Natural killer cell (primary cell): Measurements from ENCODE around the gene ATF7IP2.

DNA sequence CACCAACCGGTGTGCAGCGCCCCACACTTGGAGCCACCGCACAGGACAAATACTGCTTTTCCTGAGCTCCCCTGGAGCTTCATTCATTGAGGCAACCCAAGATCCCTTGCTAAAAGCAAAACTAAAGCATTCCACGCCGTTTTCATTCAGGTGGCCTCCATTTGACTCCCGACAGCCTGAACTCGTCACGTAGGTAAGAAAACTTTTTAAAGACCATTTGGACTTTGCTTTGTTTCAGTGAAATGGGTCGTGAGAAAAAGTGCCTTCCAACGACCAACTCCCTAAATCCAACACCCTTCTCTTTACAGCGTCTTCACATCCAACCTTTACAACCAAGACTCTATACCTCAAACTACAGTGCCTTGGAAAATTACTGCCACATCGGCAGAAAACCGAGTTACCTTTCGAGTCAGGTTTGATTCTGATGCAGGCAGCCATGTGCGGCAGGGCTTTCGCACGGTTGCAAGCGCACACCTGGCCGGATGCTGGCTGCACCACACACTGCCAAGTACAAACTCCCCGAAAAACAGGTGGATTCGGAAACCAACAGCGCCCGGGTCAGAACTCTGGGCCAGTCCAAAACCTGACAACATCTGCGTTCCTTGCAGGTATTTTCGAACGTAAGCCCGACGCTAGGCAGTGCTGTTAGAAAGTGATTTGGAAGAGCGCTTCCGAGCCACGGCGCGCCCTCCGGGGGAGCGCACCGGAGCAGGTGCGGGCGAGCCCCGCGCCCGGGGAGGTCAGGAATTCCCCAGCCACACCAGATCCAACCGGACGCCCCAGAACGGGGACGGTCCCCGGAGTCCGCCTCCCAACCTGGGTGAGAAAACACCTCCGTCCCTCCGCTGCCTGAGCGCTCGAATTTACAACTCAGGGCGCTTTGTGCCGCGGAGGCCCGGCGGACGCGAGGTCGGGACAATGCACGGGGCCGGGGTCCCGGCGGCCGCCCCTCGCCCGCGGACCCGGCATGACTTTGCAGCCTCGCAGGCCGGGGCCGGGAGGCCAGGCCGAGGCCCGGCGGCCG is 1.3 kb downstream of the USP7 start:
- PRO-cap, result bidirectional peak, plus-strand start at position 561 of the sequence, minus-strand start at position 288 of the sequence; unidirectional peak, plus-strand start at position 803 of the sequence

DNA sequence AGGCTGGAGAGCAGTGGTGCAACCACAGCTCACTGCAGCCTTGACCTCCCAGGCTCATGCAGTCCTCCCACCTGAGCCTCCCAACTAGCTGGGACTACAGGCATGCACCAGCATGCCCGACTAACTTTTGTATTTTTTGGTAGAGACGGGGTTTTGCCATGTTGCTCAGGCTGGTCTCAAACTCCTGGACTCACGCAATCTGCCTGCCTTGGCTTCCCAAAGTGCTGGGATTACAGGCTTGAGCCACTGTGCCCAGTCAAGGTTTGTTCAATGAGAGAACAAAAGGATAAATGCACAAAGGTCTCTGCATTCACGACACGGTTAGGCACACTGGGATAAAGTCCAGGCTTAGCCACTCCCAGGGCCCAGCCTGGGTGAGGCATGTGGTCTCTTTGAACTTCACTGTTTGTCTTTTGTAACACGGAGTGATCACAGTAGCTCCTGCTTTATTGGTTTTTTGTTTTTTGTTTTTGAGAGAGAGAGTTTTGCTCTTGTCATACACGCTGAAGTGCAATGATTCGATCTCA is 23.6 kb upstream of the USP7 start:
- PRO-cap, result no peak

- PRO-cap, result no peak
Measured at GRCh38 chr16:8989052-8989469, 25.4 kb upstream of the USP7 start.

DNA sequence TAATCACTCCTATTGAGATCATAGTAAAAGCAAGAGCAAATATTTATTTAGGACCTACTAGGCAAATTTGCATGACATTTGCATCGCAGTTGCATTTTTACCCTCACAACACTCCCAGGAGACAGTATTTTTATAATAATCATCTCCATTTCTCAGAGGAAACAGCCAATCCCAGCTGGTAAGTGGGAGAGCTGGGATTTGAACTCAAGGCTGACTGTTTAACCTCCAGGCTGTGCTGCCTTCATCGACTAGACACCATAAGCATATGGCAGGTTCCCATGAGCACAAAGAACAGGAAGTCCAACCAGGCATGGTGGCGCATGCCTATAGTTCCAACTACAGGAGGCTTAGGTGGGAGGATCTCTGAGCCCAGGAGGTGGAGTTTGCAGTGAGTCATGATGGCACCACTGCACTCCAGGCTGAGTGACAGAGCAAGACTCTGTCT is 28.1 kb upstream of the USP7 start:
- PRO-cap, result no peak

DNA sequence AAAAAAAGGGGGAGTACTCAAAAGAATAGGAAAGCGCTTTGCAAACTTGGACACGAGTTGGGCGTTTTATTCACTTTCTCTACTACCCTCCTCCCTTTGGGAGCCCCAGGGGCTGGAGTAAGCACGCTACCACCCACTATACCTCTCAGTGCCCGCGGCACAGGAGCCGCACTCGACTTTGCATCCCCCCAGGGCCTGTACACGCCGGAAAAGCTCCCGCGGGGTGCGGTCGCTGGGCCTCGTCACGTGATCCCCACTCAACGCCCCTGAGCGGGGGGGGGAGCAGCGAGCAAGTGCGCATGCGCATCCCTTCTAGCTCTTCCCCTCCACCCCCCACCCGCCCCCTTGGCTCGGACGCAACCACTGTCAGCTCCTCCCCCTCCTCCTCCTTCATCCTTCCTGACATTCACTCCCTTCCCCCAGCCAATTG is 444 bp upstream of the HAPSTR1 start:
- PRO-cap, result bidirectional peak, plus-strand start at position 169 of the sequence, minus-strand start at position 215 of the sequence

DNA sequence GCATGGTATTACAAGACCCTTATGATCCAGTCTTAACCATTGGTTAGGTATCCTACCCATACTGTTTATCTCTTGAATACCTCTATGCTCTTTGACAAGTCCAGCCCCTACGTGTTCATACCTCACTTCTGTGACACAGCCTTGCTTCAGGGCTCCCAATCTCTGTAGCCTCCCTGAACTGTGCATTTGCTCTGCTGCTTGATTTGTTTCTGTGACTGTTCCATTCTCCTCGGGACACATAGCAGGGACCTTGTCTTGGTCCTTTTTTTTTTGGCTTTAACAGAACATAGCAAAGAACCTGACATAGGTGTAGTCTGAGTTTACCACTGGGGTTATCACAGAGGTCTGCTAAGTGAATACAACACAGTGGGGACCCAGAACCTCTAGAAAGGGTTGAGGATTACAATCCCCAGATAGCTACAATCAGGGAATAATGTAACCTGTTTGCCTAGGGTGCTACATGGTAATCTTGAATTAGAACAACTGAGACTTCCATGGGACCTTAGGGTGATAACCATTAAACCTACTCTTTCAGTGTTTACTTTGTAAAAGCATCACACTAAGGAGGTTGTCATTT is 16.3 kb downstream of the HAPSTR1 start:
- PRO-cap, result no peak

DNA sequence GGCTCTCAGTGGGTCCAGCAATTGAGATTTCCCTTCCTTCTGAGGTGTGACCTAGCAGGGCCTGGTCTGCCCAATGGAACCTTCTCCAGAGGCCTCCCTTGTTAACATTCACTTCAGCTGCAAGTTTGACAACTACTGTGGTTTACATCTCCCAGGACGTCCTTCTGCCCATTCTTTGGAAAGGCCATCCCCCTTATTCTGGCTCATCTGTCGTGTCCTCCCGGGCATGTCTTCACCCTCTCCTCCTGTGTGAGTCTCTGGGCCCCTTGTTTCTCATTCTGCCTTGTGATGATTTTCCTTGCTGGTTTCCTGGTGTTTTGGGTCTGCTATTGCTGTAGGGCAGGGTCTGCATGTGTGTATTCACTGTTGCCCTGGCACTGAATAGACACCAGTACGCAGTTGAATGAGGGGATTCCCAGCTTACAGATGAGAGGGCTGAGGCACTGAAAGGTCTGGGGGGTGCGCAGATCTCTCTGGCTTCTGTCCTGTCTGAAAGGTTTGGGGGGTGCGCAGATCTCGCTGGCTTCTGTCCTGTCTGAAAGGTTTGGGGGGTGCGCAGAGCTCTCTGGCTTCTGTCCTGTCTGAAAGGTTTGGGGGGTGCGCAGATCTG is 34.6 kb downstream of the HAPSTR1 start:
- PRO-cap, result bidirectional peak, plus-strand start at position 429 of the sequence, minus-strand start at position 259 of the sequence

GRCh38 chr16:9541697-9542702 is 450.6 kb downstream of the HAPSTR1 start:
- PRO-cap, result no peak

GRCh38 chr16:9797160-9797711 is 385.0 kb downstream of the GRIN2A start:
- PRO-cap, result no peak

GRCh38 chr16:10385748-10386518 is at the start of gene ATF7IP2:
Gene ATF7IP2, plus strand, starts transcription at chr16:10386061.
- PRO-cap, result bidirectional peak, plus-strand start at chr16:10386061, minus-strand start at chr16:10386092

GRCh38 chr16:10393688-10394403 is 8.0 kb downstream of the ATF7IP2 start:
- PRO-cap, result no peak

DNA sequence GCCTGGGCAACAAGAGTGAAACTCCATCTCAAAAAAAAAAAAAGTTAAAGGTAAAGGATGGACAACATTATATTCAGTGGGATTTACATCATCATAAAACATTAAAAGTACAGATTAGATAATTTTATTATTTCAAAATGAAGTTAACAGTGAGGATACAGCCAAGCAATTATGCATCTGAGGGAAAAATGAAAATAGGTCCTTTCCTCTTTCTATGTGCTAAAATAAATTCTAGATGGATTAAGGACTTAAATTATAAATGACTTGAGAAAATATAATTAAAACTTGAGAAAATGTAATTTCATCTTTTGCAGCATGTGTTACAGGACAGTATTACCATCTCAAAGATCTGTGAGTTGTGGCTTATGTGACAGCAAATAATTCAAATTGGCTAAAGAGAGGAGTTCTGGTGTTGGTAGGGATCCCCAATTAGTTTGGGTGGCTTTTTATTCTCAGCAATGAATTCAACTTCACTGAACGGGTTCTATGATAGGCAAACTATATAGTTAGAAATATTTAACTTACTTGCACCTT is 40.1 kb downstream of the ATF7IP2 start:
- PRO-cap, result no peak

DNA sequence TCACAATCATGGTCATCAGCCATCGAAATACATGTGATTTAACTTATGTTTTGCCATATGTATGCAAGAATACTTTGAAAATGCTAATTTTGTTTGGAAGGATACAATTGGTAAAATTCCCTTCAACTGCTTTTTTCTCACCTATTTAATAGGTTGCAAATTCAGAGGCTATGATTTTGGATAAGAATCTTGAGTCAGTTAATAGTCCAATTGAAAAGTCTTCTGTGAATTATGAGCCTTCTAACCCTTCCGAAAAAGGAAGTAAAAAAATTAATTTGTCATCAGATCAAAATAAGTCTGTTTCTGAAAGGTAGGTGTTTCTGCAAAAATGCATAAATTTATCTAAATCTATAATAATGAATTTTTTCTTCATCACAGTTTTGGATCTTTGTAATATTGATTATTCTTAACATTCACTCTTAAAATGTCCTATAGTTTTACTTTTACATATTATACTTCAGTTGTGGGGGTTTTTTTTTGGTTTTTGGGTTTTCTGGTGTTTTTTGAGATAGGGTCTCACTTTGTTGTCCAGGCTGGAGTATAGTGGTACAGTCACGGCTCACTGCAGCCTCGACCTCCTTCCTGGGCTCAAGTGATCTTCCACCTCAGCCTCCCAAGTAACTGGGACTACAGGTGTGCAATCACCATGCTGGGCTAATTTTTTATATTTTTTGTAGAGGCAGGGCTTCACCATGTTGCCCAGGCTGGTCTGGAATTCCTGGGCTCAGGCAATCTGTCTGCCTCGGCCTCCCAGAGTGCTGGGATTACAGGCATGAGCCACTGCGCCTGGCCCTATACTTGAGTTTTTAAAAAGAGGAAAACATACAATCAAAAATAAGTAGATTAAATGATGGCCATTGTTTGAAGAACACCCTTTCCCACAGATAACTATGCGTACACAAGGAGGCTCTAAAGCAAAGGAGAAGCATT is 71.6 kb downstream of the ATF7IP2 start:
- PRO-cap, result no peak

- PRO-cap, result no peak
Measured at GRCh38 chr16:10520263-10520997, 60.0 kb downstream of the EMP2 start.

DNA sequence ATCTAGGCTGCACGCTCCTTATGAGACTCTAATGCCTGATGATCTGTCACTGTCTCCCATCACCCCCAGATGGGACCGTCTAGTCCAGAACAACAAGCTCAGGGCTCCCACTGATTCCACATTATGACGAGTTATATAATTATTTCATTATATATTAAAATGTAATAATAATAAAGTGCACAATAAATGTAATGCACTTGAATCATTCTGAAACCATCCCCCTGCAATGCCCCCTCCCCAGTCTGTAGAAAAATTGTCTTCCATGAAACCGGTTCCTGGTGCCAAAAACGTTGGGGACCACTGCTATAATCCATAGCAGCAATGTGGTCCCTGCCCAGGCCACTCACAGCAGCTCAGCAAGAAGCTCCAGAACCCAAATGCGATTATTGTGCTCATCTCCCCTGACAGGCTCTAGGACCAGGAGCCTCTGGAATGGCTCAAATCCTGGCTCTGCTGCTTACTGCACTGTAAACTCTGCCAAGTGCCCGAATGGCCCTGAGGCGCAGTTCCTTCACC is 34.8 kb downstream of the EMP2 start:
- PRO-cap, result no peak

- PRO-cap, result no peak
Measured at GRCh38 chr16:10558371-10559626, 21.6 kb downstream of the EMP2 start.

GRCh38 chr16:10577253-10578327 is 2.8 kb downstream of the EMP2 start:
- PRO-cap, result no peak

- PRO-cap, result no peak
Measured at GRCh38 chr16:10616138-10616936, 35.9 kb upstream of the EMP2 start.

GRCh38 chr16:10761250-10762066 is 17.8 kb downstream of the NUBP1 start:
- PRO-cap, result no peak

GRCh38 chr16:10870946-10871399 is 6.0 kb upstream of the CIITA start:
- PRO-cap, result no peak